Bile duct (tissue), 1 donor: Measurements from ENCODE around the gene CENPP.

DNA sequence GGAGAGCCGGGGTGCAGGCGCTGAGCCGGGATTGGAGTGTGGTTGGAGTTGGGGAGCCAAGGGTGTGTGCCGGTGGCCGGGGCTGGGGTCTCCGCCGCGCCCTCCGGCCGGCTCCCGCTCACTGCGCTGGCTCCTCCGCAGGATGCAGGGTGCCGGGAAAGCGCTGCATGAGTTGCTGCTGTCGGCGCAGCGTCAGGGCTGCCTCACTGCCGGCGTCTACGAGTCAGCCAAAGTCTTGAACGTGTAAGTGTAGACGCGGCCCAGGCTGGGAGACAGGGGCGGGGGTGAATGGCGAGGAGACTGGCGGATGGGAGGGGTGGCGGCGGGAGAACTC lies 446 bp downstream of the GADD45G start:
- PRO-cap = bidirectional peak, plus-strand start at position 168 of the sequence, minus-strand start at position 125 of the sequence; bidirectional peak, plus-strand start at position 275 of the sequence, minus-strand start at position 220 of the sequence

GRCh38 chr9:89654316-89654844 lies 49.6 kb downstream of the GADD45G start:
- PRO-cap = no peak

DNA sequence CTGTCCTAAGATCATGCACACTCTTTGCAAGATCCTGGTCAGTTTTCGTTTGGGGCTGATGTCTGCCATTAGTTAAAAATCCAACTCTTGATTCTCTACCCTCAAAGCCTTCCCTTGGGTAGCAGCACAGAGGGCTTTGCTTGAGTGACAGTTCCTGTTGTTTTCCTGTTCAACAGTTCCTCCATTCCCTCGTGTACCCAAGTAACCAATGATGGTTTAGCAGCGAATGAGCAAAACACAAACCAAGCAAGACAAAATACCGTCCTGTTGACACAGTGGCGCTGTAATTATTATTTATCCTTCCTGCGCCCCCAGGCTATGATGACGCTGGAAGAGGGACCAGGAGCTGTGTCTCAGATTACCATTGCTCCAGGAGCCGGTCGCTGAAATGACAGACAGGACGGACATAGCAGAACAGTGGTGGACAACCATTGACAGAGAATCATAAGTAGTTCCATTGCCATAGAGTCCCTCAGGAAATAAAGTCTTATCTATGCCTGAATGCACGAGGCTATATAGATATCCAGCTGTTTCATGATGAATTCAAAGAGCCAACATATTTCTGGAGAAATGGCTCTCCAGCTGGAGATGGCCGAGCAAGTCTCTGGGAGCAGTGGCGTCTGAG lies 154.8 kb downstream of the GADD45G start:
- PRO-cap = no peak

DNA sequence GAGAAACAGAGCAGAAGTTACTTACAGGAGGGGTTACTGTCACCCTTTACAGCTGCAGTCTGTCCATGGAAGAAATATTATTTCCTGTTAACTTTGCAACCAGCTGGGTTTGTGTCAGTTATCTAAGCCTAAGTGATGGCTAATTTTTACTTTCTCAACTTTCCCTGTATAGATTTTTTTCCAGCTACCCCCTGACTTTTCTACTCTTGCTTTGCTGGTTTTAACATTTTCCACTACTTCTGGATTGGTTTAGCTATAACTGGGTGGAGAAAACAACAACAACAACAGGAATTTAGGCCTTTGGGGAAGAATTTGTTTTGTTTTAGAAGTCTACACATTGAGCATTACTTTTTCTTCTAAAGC lies 2.7 kb downstream of the SYK start:
- PRO-cap = no peak

DNA sequence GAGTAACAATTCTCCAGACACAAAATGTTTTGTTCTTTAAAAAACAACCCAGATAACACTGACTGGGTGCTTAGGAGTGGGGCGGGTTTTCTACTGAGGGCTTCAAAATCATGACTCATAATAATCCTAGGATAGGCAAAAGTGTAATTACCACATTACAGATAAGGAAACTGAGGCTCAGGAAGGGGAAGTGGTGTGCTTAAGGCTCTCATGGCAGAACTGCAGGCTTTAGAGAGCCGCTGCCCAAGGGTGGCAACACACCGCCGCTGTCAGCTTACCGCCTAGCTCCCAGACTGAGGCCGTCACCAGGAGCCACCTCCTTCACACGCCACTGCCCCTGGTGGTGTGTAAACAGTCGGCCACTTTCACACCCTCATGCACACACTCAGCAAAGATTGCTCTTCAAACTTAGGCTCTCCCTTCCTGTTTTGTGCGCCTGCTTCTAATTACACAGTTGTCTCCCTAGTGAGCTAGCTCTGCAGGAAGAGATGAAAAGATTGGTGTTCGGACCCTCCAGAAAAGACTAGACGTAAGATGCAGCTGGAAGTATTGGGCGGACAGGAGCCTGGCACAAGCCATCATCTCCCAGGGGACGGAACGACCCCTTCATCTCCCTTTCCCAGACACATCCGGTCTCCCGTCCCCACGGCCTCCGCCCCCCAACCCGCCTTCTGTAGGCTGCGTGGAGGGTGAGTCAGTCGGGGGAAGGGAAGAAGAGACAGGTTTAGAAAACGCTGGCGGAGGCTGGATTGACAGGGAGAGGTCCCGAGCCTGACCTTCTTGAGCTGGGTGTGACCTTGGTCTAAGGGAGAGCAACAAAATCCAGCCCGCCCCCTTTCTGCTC lies 162.7 kb downstream of the SYK start:
- PRO-cap = no peak

GRCh38 chr9:90997424-90997799 lies 195.8 kb downstream of the SYK start:
- PRO-cap = no peak

DNA sequence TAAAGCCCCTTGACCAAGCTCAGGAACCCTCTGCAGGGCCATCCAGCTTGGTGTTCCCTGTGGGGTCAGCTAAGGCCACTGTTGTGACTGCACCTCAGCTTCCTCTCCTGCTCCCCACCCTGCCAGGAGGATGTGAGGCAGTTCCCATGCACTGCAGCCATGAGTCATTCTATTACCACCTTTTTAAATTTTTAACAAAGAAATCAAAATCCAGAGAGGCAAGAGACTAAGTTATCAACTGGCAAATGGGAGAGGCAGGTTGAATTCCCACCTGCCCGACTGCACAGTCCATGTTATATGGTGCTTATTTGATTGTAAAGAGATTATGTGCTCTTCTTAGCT lies 174.8 kb downstream of the AUH start:
- PRO-cap = no peak

GRCh38 chr9:91211168-91211731 lies 150.5 kb downstream of the AUH start:
- PRO-cap = no peak

DNA sequence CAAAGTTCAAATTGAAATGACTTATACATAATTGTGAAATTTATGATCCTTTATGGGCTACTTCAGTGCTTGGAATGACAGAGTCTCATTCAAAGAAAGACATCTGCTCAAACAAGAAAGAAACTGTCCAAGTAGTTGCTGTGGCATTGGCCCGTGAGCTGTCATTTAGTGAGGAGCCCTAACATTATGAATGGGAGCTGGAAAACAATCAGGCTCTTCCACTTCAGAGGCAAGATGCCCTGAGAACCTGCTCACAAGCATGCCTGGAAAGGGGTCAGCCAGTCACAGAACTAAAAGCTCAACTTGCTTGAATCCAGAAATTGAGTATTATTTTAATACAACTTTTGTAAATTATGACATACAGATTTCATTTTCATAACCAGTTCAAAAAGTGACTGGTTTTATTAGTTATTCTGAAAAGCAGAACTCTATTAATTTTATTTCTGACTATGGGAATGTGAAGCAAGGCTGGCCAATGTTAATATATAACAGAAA lies 63.3 kb downstream of the AUH start:
- PRO-cap = no peak

GRCh38 chr9:91424913-91425520 lies 1.4 kb upstream of the NFIL3 start:
- PRO-cap = no peak

- PRO-cap = no peak
Observed at GRCh38 chr9:91427681-91428307, 4.2 kb upstream of the NFIL3 start.

- PRO-cap = no peak
Observed at GRCh38 chr9:91712067-91712427, 238.0 kb downstream of the ROR2 start.

DNA sequence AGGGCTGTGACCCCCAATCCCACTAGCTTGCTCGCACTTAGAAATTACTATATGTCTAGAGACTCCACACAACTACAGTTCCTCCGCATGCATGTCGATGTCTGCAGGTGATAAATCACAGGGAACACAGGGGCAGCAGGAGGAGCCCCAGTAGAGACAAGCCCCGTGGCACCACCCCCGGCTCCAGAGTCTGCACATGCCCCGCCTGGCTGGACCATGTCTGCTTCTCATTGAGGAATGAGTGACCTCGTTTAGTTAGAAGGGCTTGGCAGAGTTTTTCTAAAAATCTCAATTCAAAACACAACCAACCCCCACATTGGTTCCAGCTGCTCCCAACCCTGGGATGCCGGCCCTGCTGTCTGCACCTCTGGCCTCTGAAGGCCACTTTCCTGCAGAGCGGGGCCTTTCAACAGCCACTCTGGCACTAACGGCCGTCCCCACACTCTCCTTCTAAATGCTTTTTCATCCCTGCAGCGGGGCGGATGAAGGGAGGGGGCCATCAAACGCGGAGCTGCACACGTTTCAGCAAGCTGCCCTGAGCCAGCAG lies 106.4 kb downstream of the ROR2 start:
- PRO-cap = no peak

DNA sequence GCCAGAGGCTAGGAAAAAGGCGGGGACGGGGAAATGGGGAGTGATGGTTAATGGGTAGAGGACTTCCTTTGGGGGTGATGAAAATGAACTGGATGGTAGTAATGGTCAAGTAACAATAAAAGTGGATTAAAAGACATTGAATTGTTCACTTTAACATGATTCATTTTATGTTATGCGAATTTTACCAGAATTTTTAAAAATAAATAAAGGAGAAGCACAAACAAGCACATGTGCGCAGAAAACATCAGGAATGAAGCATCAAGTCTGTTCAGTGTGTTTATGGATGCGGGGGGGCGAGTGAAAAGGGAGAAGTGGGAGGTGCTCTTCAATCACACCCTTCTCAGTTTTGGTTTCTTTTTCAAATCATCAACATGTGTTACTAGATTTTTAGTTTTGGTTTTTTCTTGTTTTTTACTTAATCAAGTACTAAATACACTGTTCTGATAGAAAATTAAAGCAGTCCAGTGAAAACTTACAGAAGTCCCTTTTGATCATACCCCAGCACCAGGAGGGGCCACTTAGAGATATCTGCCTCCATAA lies 16.1 kb downstream of the ROR2 start:
- PRO-cap = unidirectional peak, minus-strand start at position 252 of the sequence

GRCh38 chr9:92073753-92074002 lies 41.5 kb downstream of the SPTLC1 start:
- PRO-cap = no peak

GRCh38 chr9:92147870-92148355 lies 32.7 kb upstream of the SPTLC1 start:
- PRO-cap = no peak

GRCh38 chr9:92325758-92326458 lies at the start of gene CENPP:
CENPP (plus strand) TSS chr9:92325953.
- PRO-cap = bidirectional peak, plus-strand start at chr9:92325928, minus-strand start at chr9:92325350

DNA sequence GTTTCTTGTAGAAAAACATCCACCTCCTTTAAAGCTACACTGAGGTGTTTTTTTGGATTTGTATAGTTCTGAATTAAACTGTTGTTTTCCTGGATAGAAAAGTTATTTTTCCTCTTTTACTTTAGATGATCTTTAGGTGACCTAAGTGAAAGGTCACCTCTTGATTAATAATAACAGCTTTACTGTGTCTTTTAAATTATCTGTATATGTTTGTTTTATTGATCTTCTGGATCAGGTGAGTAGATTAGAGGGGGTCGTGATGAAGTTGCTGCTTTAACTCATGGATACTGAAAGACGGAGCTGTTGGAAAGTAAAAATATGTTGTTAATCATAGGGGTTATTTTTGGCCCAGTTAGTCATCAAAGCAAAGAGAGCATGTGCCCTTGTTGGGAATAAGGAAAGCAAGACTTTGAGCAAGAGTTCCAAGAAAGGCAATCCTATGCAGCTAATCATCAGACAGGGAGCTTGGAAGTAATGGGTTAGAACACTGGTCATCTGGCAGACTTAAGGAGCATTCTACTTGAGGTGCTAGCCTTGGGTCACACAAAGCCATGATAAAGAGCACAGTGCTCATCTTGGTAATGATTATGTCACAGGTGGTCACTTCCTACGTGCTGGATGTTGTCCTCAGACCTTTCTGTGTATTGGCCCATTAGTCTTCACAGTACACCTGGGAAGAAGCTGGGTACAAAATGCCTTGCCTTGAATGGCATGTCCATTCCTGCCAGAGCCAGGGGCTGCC lies 39.7 kb upstream of the OMD start:
- PRO-cap = no peak

DNA sequence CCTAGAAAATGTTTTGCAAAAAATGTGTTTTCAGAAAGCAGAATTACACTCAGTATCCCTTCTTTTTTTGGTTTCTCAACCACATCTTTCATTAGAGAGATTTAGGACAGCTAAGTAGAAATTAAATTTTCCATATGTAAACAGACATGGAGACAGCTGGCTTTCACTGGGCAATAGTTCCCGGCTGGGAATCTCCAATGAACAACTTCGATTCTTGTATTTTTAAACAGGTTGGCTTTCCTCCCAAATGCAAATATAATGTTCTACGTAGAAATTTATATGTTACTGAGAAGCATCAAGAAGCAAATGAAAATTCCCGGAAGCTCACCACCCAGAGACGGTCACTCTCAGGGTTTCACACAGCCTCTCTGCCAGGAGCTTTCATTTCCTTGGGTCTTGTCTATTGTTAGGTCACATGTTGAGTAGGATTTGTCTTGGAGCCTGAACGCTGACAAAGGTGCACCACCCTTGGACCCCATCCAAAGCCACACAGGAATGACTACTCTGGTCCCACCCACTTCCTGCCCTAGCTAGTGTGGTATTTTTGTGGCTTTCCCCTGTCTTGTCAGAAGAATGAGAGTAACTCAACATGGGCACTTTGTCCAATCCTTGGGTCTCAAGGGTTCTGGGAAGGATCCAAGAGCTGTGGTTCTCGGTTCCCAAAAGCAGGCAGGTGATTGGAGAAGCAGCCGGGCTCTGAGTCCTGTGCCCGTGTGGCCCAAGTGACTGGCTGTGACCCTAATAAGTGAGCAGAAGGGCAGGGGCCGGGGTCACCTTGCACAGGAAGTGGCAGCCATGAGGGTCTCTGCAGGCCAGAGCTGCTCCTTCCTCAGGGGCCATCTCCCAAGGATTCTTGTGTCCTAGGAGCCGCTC lies 6.7 kb downstream of the FGD3 start:
- PRO-cap = no peak

- PRO-cap = no peak
Observed at GRCh38 chr9:92964803-92965080, 17.4 kb downstream of the FGD3 start.